Parietal lobe (tissue), 2 donors: Measurements from ENCODE around the gene PCP4.

- RAMPAGE, long total RNA = no peak
Measured at GRCh38 chr21:38909065-38909580, 103.4 kb downstream of the ETS2 start.

DNA sequence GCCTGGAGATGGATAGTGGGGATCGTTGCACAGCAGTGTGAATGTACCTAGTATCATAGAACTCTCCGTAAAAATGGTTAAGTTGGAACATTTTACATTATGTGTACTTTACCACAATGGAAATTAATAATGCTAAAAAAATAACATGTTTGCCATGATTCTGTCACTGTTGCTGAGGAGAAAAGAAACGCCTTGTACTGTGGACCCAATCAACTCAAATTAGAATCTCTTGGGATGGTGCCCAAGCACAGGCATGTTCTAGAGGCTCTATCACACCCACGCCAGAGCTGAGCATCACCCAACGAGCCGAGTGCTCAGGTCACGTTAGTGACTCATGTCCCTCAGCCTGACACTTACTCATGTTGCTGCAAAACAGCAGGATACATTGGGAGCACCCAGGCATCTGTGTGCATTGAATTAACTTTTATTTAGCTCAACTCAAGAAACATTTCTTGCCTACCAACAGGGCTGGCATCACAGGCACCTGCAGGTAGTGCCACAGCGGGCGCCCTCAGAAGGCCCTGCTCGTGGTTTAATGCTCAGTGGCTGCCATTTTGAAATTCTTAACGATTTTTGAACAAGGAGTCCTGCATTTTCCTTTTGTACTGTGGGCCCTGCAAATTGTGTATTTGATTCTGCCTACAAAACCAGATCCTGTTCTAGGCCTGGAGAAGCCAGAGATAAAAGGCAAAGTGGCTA lies 149.8 kb downstream of the ETS2 start:
- RAMPAGE, long total RNA = no peak

- RAMPAGE, long total RNA = no peak
Measured at GRCh38 chr21:38990368-38991135, 184.8 kb downstream of the ETS2 start.

GRCh38 chr21:39005416-39005973 lies 177.8 kb downstream of the PSMG1 start:
- RAMPAGE, long total RNA = no peak

DNA sequence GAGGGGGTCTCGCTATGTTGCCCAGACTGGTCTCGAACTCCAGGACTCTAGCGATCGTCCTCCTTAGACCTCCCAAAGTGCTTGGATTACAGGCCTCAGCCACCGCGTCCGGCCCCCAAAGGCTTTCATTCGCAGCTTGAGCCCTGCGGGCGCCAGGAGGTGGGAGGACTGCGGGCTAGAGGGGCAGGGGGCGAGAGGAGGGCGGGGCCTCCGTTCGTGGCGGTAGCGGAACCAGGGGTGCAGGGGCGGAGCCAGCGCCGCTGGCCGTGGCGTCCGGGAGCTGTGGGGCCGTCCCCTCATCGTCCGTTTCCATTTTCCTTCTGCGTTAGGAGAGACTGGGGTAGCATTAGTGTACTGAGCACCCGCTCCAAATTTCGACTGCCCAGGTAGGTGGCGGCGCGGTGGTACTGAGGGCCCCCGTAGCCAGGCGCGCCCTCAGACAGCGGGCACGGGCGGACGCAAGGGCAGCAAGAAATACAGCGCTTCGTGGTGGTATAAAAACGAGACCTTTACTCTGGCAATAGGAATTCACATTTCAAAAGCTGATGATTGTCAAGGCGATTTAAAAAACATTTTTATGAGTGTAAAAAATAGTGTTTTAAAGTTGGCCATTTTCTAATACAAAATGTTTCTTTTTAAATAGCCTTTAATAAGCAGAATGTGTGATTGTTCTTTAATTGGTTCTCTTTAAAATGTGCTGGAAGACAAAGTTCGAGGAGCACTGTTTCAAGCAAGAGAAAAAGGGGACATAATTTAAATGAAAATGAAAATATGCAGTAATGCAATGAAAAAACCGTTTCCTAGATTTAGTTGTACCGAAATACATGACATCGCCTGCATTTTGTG lies 661 bp upstream of the PSMG1 start:
- RAMPAGE, long total RNA = no peak

GRCh38 chr21:39190336-39191447 lies 7.4 kb upstream of the PSMG1 start:
- RAMPAGE, long total RNA = no peak

GRCh38 chr21:39348096-39348494 lies 793 bp downstream of the HMGN1 start:
- RAMPAGE, long total RNA = no peak

- RAMPAGE, long total RNA = no peak
Measured at GRCh38 chr21:39502506-39503186, 50.9 kb downstream of the SH3BGR start.

DNA sequence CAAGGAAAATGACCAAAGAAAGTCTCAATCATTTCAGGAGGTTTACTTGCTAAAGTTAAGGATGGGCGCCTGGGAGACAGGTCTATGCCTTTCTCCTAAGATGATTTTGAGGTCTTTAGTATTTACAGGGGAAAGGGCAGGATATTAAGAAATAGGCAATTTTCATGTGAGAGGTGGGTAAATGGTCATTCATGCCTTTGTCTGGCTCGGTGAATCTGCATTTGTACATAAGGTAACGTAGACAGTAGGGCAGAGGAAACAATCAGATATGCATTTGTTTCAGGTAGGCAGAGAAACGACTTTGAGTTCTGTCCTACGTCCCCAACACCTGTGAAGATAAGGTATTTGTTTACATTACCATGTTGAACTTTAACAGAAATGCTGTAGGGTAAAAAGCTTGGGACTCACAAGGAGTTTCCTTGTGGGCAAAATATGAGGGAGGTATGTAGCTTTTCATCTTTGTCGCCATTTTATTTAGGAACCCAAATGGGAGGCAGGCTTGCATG lies 31.3 kb downstream of the B3GALT5 start:
- RAMPAGE, long total RNA = no peak

GRCh38 chr21:39867181-39867777 lies at the start of gene PCP4:
PCP4 (plus strand) TSS chr21:39867438.
- RAMPAGE, long total RNA = start-site peak on the plus strand at chr21:39867438-39867448, 78 and 90 reads in 2 replicates

DNA sequence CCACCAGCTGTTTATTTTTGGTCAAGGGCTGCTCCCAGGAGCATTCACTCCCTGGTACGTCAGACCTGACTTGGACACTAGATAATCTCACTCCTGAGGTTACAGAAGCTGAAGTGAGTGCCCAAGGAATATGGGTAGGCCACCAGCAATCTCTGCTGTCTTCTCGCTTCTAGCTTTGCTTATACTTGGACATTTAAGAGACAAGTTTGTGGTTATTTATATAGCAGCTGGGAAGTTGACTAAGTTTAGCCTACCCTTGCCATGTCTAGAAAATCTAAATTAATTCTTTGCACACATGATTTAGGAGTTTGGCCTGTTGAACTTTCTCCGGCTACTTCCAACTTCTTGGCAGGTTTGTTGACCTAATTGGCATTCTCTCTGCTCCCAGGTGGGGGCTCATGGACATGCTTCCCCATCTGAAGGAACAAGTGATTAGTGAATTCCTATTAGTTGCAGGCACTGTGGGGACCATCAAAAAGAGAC lies 44.8 kb downstream of the BACE2 start:
- RAMPAGE, long total RNA = no peak

- RAMPAGE, long total RNA = no peak
Measured at GRCh38 chr21:41322046-41322636, 5.5 kb downstream of the FAM3B start.

DNA sequence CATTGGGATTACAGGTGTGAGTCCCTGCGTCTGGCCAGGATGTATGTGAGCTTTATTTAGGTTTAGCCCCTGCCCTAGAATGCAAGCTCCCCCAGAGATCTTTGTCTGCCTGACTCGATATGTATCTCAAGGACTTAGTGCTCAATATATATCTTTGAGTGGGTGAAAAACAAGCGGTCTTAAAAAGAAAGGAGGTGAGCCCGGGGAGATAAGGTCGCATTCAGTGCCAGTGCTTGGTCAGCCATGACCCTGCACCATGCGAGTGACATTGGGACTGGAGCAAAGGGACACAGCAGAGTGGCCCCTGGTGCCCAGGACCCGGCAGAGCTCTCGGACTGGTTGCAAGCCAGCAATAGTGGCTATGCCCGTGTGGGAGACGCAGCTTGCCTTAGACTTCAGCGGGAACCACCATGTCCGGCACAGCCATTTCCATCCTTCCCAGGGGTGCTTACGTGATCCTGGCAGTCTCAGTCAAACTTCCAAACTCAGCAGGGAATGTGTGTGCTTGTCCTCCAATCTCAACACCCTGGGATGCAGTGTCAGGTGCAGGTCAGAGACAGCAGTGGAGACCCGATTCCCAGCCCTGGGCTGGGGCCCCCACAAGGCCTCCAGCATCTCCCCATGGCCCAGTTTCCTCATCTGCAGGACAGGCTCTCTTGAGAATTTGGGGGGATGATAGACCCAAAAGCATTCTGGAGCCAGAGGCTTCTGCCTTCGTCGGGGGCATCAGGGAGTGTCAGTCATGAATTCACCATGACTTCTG lies 1.7 kb downstream of the MX2 start:
- RAMPAGE, long total RNA = no peak

DNA sequence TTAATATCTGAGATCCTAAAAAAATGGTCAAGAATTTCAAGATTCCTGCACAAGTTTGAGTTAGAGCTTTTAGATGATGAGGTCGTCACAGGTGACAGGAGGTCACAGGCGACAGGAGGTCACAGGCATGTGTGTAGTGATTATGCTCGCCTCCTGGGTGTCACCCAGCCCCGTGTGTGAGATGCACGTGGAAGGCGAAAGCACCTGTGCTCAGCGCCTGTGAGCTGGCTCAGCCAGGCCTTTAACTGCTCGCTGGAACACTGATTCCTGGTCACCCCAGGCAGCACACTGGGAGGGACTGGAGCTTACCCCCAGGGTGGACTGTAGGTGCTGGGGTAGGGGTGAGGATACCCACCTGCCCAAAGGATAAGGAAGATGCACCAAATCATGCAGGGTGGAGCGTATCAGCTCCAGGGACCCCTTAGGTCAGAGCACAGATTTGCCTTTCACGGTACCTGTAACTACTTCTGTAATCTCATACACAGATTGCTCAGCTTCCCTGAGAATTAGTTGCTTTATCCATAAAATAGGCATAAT lies 18.8 kb upstream of the TMPRSS2 start:
- RAMPAGE, long total RNA = no peak

DNA sequence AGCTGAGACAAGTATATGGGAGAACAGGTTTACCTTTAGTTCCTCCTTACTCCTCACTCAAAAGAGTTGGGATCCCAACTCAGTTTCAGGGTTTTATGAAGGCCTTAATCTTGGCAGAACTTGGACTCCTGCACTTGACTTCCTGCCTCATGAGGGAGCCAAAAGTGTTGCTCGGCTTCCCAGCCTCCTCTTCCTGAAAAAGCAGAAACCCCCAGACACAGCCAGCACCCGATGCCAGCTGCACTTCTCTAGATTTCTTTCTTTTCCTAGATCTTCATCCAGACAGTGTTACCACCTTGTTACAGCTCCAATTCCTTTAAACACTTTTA lies 70.8 kb upstream of the TMPRSS2 start:
- RAMPAGE, long total RNA = no peak

- RAMPAGE, long total RNA = no peak
Measured at GRCh38 chr21:41583272-41584088, 75.5 kb upstream of the TMPRSS2 start.

GRCh38 chr21:41605656-41606084 lies 97.7 kb upstream of the TMPRSS2 start:
- RAMPAGE, long total RNA = no peak

DNA sequence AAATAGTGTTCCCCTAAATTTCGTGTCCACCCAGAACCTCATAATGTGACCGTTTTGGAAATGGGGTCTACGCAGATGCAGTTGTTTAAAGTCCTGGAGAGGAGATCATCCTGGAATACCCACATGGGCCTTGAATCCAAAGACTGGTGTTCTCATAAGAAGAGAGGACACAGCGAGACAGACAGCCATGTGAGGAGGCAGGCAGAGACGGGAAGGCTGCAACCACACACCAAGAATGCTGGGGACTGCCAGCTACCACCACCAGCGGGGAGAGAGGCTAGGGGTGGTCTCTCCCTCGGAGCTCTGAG lies 99.1 kb upstream of the TMPRSS2 start:
- RAMPAGE, long total RNA = no peak

DNA sequence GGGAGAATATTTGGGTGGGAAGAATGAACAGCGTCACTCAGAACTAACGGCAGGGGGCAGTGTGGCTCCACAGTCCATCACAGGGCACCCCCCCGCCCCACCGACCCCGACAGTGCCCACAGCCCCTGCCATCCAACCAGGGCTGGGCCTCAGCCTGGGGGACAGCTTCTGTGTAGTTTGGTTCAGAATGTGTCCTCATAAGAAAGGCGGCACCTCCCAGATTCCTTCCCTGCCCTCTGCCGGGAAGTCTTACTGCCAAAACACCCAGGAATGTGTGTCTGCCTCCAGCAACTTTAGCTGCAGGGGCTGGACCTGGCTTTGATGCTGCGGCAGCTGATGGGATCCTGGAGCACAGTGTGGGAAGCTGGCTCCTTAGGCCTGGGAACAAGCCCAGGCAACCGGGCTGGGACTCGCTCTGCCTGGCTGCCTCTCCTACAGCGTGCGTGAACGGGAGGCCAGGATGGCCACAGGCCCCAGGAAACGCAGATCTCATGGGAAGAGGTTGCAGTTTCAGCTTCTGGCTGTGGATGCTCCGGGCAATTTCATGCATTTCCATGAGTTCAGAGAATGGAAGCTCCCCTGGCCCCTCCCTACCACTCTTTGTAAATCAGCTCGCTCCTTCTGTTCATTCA lies 104.9 kb upstream of the TMPRSS2 start:
- RAMPAGE, long total RNA = no peak

GRCh38 chr21:41740982-41741639 lies 25.7 kb downstream of the RIPK4 start:
- RAMPAGE, long total RNA = no peak